ENCODE measurements around a stretch of chr1.

- RRBS: no CpG with 5 or more reads among the region's 5 CpGs
These were observed 33.2 kb upstream of the FAM163A start for GRCh38 chr1:179709675-179710423.

DNA sequence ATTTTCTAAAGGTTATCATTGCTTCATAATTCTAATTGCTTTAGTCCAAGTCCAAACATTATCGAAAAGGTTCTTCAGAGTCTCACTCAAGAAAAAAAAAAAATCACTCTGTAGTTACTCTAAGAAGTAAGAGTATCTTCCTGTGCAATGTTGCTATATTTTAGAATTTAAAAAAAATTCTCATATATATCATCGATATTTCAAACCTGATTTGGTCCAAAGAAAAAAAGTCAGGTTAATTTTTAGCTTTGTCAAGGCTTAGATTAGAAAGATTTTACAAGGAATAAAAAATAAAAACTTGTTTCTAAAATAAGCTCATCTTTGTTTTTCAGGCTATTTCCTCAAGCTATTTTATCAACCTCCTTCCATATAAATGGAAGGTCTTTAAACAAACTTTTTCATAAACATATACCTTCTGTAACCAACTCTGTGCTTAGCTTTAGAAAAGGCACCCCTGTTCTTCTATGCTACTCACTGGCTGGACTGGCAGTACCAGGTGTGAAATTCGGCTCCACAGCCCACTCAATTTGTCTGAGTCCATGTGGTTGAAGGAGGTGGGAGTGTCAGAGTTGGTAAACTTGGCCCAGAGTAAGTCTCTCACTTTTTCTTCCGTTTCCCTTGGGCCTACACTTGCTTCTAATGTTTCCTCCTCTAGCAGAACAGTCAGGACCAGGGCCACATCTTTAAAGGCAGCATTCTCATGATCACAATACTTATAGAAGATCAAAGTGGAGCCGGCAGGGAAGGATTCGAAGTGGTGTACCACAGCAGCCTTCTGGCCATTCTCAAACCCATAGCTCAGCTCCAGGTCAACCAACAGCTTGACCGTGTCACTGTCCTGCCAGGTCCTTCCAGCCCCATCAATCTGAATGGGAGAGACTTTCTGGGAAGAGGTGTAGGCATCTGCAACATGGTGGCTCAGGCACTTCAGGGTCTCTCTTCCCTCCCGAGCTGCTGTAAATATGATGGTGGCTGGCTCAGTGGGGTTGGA, 31.7 kb downstream of the TOR1AIP2 start:
- RRBS: no CpG with 5 or more reads among the region's 8 CpGs

GRCh38 chr1:179991817-179992445, 37.3 kb downstream of the CEP350 start:
- RRBS: no CpG with 5 or more reads among the region's 6 CpGs

DNA sequence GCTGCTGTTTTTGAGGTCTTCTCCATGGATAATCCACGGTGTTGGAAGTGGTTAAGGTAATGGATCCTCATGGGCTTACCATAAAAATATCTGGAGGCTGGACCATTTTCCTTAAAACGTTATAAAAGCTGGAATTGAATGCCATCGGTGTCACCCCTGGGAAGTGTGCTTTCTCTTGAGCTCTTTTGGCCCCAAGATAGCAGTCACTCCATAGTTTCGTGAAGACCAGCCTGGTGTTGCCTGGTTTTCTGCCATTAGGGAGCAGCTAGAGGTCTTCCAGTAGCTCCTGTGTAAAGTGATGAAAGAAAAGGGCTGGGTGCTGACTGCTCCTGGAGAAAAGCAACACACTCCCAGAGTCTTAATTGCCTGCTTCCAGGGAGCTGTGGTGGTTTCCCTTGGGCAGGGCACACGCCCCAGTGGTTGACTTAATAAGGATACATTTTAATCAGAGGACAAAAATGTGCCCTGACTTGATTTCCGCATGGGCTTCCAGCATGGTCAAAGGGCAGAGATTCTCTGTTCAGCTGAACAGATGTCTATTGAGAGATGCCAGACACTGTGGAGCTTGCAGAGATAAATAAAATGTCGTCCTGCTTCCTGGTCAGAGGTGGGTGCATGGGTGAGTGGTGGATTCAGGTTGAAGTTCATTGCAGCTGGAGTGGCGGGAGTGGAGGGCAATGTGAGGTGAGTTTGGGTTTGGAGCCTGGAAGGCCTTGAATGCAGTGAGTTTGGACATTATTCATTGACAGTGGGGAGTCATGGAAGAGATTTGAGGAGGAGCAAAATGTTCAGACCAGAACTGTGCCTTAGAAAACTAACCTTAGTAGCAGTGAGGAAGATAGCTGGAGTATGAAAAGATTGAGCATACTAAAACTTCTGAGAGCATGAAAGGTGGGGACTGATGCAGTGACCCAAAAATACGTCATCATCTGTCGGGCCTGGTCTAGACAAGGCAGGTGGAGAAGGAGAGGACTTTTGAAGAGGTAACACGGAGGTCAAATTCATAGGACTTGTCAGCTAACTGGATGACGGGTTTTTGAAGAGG, 16.0 kb downstream of the QSOX1 start:
- RRBS: no CpG with 5 or more reads among the region's 12 CpGs

GRCh38 chr1:180175664-180176558, 21.2 kb downstream of the QSOX1 start:
- RRBS: no CpG with 5 or more reads among the region's 15 CpGs

DNA sequence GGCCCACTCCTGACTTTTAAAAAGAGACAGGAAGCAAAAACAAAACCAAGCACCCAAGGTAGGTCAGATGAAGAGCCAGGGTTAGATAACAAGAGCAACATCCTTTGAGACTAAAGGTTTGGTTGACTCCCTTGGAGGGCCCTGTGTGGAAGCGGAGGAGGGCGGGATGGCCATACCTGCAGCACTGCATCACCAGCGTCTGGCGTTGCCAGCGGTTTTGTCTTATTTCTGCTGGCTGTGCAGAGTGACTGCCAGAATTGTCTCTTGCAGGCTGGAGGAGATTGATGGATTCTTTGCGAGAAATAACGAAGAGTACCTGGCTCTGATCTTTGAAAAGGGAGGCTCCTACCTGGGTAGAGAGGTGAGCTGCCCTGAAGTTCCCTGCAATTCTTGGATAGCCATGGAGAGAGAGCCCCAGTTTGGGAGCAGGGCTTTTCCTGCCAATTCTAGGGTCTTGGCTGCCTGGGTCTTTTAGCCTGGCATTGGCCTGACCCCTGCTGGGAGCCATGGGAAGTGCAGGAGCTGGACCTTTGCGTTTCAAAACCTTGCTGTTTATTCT, 23.9 kb downstream of the QSOX1 start:
- RRBS: no CpG with 5 or more reads among the region's 8 CpGs

- RRBS: no CpG with 5 or more reads among the region's 10 CpGs
These were observed 31.0 kb upstream of the LHX4 start for GRCh38 chr1:180199075-180199468.

- RRBS: no CpG with 5 or more reads among the region's 5 CpGs
These were observed 40.1 kb downstream of the LHX4 start for GRCh38 chr1:180270287-180270535.

GRCh38 chr1:180542602-180542934, 40.2 kb upstream of the ACBD6 start:
- RRBS: no CpG with 5 or more reads among the region's 4 CpGs

DNA sequence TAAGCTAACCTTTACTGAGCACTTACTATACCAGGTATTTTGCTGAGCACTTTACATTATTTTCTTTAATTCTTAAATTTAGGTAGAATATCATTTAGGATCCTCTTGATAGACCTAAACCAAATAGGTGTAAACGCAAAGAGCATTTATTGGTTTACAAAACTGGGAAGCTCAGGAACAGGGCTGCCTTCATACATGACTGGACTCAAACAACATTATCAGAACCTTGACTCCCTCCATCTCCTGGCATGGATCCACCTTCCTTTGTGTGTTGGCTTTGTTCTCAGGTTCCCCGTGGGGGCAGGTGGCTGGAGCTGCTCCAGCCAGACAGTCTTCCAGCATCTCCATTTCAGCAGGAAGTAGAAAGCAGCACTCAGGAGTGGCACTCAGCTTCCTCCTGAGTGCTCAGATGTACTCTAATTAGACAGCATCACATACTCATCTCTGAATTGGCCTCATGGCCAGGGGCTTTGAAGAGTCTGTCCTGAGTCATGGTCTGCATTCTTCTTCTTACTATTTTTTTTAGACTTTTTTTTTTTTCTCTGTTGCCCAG, 45.3 kb upstream of the XPR1 start:
- RRBS: no CpG with 5 or more reads among the region's 2 CpGs

GRCh38 chr1:180609539-180610047, 22.2 kb upstream of the XPR1 start:
- RRBS: no CpG with 5 or more reads among the region's 3 CpGs

DNA sequence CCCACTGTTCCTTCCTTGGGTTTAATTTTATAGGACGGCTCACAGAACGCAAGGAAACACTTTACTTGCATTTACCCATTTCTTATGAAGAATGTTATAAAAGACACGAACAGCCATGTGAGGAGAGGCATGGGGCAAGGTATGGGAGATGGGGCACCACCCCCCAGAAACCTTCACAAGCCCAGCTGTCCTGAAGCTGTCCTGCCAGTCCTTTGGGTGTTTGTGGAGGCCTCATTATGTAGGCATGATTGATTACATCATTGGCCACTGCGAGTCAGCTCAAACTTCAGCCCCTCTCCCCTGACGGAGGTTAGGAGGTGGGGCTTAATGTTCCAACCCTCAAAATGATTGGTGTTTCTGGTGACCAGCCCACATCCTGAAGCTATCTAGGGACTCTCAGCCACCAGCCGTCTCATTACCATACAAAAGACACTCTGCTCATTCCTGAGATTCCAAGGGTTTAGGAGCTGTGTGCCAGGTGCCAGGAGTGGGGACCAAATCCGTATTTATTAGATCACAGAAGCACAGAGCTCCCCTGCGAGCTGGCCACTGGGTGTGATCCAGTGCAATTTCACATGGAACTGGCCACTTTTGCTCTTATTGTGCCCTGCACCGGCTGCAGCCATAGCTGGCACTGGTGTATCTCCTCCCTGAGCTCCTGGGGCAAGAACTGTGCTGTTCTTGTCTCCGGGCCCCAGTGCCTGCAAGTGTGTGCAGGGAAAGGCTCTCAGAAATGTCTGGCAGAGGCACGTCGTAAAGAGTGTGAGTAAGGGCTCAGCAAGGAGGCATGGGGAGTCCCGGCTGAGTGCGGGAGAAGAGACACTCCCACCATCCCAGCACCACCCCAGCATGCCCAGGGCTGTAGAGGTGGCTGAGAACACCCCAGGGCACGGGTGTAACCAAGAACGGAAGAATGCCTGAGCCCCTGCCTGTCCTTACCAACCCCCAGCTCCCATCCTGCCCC, 10.5 kb downstream of the KIAA1614 start:
- RRBS: 51% methylated on average over 2 of the region's 16 CpGs

- RRBS: no CpG with 5 or more reads among the region's 20 CpGs
These were observed 26.1 kb upstream of the IER5 start for GRCh38 chr1:181061862-181063321.

DNA sequence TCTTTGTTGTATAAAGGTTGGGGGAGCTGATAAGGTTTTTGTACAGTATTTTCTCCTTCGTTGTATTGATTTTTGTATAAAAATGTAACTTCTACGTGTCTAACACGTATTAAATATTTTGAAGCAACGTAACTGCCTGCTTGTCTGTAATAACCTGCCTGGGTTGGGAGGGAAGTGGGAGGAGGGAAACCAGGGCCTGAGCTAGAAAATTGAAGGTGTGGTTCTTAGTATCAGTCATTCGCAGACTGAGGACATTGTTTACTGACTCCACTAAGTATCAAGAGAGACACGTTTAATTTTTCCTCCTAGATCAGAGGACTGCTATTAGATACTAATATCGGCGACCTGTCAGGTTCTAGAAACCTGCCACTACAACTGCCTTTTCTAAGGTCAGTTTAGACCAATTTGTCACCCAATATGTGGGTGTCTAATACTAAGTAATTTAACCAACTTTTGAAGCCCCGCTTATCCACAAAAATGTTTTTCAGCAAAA, 2.3 kb downstream of the IER5 start:
- RRBS: no CpG with 5 or more reads among the region's 9 CpGs

- RRBS: no CpG with 5 or more reads among the region's 4 CpGs
These were observed 15.6 kb downstream of the IER5 start for GRCh38 chr1:181104165-181104364.

DNA sequence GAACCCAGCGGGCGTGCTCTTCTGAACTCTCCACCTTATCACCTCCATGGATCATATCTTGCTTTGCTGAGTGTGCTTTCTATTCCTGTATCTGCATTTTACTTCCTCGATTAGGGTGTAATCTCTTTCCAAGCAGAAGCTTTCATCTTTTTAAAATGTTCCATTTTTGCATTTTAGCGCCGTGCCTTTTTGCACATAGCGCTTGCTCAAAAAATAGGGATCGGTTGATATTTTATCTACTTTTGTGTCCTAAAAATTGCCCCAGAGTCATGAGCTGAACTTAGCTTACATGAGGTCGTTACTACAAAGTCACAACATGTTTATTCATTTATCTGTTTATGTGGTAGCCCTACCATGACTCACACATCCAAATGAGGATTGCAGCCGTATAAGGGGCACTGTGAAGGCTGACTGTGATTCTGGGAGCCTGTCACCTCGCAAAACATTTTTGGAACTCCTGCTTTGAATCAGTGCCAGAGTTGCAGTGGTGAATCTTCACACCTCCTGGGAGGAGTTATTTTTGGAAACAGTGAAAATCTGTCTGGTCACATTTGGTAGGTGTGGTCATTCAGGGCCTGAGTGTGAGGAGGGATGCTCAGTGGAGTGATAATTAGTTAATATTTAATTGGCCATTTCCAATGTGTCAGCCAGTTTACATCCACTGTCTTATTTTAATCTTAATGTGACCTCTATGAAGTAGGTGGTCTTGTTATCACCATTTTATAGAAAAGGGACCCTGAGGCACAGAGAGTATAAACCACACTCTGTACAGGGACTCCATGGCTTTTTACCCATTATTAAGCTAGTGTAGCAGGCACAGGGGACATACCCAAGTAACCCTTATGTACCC, 63.4 kb downstream of the IER5 start:
- RRBS: no CpG with 5 or more reads among the region's 10 CpGs

DNA sequence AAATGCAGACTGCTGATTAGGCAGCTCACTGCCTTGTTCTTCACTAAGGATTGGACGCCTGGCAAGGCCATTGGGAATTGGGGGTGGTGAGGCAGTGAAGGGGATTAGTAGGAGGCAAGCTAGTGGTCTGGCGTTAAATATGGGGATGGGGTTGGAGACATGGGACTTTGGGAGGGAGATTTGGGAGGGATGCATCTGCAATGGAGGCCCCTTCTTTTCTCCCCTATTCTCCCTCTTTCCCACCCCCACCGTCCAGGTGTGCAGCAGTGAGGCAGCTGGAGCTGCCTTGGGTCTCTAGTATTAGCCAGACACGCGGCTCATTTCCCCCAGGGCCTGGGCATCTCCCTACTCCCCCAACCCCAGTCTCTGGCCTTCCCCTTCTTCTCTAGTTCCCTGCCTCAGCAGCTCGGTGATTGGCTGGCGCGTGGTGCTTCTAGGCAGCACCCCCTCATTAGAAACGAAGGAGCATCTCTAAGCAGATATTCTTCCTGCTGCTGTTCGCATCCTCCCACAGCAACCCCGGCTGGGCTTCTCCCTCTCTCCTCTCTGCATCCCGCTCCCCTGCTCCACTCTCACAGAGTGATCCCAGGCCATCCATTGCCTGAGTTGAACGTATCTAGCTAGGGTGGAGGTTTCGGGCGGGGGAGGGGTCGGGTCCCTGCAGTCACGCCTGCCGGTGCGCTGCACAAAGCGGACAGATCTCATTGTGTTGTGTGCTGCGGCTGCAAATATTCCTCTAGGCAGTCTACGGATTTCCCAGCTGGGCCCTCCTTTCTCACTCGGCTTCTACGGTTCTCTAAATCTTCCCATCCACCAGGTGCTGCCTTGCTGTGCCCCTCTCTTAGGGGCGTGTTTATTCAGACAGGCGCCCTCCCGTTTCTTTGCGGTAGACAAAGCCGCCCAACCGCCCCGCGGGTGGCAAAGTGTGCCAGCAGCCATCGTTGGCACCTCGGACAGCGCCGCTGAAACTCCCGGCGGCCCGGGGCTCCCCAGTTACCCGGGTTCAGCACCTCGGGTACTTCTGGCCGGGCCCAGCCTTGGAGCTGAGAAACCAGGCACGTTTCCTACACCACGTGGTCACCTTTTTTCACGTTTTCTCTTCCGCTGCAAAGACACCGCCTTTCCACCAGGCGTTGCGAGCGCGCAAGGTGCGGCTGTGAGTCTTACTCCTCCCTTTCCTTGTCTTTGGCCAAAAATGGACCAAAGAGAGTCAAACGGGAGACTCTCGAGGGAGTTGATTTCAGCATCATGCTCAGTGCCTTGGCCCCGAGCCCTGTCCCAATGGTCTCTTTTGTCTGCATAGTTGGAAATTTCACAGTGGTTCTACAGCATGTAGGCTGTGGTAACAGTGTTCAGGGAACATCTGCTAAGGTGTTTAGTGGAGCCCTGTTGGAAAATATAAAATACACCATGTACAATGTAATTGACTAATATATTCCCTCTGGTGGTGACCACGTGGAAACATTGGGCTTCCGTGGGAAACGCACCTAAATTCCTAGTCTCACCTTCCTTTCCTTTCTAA, 2.2 kb downstream of the CACNA1E start:
- RRBS: no CpG with 5 or more reads among the region's 58 CpGs

GRCh38 chr1:182143126-182143711, 81.7 kb upstream of the ZNF648 start:
- RRBS: no CpG with 5 or more reads among the region's 12 CpGs

- RRBS: no CpG with 5 or more reads among the region's 7 CpGs
These were observed 87.9 kb upstream of the ZNF648 start for GRCh38 chr1:182149165-182150058.

DNA sequence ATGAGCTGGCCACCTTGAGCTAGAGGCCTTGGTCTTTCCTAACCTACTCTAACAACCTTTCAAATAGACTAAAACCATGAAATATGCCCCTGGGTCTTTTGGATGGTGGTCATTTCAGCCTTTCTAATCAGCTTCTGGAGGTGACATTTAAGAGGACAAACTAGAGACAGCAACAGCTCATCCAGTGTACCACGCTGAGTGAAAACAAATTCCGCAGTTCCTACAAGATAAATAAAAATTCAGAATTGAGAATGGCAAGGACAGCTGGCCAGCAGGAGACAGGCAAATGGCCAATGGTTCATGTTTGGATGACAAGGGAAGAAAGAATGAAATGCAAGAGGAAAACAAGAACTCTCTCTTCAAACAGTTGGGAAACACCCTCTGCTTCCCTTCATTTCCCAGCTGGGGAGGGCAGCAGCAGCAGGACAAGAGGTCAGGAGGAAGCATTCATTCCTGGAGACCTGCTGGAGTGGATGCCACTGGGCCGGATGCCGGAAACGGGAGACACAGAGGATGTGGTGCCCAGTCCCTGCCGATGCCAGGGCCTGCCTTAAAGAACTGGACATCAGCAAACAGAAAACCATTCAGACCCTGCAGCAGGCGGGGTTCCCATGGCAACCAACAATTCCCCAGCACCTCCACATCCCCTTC, 102.2 kb upstream of the ZNF648 start:
- RRBS: no CpG with 5 or more reads among the region's 7 CpGs